Occipital lobe (tissue), 2 donors: ENCODE measurements around a stretch of chr20.

DNA sequence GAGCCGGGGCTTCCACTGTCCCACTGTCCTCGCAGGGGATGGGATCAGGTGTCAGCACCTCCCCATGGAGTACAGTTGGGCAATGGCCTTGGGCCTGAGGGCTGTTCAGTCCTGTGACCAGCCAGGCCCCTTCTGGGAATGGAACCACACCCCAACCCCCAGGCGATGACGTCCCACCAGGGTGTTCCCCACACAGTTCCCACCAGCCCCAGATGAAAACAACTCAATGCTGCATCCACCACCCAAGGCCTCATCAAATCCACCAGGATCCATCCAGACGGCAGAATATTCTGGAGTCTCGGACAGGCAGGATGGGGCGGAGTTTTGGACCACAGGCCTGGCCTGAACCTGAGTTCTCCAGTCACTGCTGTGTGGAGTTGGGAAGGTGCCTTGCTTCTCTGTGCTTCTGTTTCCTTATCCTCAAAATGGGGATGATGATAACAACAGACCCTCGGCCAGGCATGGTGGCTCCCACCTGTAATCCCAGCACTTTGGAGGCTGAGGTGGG, 62.1 kb downstream of the UBE2V1 start:
- RAMPAGE, long total RNA: no peak

DNA sequence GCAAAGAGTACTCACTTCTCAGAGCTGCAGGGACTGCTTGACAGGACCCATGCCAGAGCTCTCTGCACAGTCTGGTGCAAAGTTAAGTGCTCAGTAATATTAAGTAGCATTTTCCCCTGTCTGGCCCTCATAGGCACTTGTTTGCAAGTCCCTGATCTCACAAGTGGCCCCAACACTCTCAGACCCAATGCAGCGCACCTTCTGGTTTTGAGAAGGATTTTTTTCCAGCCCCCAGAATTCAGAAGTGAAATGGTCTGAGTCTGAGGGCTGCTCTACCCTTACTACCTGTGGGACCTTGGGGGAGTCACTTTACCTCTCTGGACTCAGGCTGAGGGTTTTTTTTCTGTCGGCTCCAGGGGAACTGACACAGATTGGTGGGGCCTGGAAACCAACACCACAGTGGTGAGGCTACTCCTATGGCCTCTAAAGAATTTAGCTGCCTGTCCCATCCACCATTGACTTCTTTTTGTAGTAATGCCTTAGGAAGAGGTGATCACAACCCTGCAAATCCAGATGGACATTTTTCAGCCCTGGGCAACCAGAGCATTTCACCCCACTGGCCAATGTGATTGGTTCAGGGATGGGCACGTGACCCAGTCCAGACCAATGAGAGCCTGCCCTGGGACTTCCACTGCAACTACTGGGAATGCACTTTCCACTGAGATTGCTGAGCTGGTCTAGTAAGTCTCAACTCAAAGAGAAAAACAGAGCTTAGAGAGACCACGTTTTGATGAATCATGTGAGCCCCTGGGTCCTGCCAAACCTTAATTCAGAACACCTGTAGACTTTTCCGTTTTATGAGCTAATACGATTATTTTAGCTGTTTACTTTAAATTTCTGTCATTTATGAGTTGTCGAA, 8.7 kb upstream of the UBE2V1 start:
- RAMPAGE, long total RNA: no peak

DNA sequence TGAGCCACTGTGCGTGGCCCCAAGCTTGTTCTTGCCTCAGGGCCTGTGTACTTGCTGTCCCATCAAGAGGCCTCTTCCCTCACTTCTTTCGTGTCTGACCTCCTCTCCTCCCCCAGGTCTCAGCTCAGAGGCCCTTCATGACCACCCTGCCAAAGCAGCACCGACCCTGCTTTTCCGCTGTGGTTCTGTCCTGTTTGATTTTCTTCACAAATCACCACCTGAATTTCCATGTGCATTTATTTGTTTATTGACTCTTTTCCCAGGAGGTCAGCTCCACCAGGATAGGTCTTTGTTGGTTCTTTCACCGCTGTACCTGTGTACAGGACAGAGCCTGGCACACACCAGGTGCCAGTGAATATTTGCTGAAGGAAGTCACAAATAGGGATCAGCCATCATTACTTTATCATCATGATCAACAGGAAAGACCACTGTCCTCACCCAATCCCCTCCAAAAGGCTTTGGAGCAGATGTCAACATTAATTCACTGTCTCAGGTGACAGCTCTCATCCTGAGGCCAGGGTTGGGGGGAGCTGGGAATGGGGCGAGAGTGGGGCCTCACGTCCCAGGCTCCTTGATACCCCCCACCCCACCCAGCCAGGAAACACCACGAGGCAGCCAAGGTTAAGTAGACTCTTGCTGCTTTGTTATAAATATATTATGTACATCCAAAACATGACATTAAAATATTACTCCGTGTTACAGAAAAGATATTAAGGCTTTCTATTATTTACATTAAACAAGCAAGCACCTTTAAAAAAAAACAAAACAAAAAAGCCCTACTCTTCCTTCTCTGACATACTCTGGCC, 10.8 kb upstream of the UBE2V1 start:
- RAMPAGE, long total RNA: no peak

GRCh38 chr20:50188784-50189562, 1.7 kb upstream of the CEBPB start:
- RAMPAGE, long total RNA: no peak

- RAMPAGE, long total RNA: no peak
Observed at GRCh38 chr20:50321241-50321779, 130.7 kb downstream of the CEBPB start.

- RAMPAGE, long total RNA: no peak
Observed at GRCh38 chr20:50331563-50332414, 141.2 kb downstream of the CEBPB start.

- RAMPAGE, long total RNA: no peak
Observed at GRCh38 chr20:50430606-50431132, 79.5 kb upstream of the PTPN1 start.

- RAMPAGE, long total RNA: no peak
Observed at GRCh38 chr20:50438988-50439438, 71.2 kb upstream of the PTPN1 start.

GRCh38 chr20:50450880-50452069, 58.9 kb upstream of the PTPN1 start:
- RAMPAGE, long total RNA: no peak

- RAMPAGE, long total RNA: no peak
Observed at GRCh38 chr20:50523614-50524203, 13.5 kb downstream of the PTPN1 start.

DNA sequence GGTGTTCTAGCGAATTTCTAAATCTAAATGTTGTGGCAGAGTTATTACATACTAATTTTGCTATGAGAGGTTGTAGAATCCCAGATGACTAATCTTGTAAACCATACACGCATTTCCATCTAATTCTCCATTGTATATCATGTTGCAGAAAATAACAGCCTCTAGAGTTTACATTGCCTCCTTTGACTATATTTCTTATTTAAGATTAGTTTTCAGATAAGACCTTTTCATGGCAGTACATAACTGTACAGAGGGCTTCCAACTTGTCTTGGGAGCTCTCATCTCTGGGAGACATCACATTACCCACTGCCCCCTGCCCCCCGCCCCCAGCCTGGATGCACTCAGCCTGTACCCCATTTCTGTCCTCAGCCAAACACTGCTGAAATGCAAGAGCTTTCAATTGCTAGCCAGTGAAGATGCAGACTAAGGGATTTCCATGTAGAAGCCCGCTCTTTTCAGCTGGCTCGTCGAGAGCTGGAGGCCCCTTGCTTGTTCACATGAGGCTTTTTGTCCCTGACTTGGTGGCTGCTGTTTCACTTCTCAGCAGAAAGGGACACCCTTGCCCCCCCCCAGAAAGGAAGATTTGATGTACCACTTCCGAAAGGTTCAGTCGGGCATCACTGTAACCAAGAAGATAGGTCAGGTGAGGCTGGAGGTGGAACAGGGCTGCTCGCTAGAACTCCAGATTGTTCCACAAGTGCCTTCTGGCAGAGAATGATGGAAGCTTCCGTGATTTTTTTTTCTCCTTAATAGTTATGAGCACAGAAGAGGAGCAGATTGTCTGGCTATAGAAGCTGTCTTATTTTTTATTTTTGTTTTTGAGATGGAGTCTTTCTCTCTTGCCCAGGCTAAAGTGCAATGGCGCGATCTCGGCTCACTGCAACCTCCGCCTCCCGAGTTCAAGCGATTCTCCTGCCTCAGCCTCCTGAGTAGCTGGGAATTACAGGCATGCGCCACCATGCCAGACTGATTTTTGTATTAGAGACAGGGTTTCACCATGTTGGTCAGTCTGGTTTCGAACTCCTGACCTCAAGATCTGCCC, 23.3 kb downstream of the PTPN1 start:
- RAMPAGE, long total RNA: no peak

DNA sequence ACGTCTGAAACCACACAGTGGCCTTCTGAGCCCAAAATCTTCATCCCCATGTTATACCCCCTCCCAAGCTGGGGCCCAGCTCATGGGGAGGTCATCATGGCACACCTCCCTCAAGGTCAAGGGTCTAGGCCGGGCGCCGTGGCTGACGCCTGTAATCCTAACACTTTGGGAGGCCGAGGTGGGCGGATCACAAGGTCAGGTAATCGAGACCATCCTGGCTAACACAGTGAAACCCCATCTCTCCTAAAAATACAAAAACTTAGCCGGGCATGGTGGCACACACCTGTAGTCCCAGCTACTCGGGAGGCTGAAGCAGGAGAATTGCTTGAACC, 74.6 kb downstream of the RIPOR3 start:
- RAMPAGE, long total RNA: no peak

- RAMPAGE, long total RNA: no peak
Observed at GRCh38 chr20:50635525-50636383, 55.6 kb downstream of the RIPOR3 start.

GRCh38 chr20:50660228-50660878, 31.0 kb downstream of the RIPOR3 start:
- RAMPAGE, long total RNA: no peak

GRCh38 chr20:50662940-50663591, 28.3 kb downstream of the RIPOR3 start:
- RAMPAGE, long total RNA: no peak

DNA sequence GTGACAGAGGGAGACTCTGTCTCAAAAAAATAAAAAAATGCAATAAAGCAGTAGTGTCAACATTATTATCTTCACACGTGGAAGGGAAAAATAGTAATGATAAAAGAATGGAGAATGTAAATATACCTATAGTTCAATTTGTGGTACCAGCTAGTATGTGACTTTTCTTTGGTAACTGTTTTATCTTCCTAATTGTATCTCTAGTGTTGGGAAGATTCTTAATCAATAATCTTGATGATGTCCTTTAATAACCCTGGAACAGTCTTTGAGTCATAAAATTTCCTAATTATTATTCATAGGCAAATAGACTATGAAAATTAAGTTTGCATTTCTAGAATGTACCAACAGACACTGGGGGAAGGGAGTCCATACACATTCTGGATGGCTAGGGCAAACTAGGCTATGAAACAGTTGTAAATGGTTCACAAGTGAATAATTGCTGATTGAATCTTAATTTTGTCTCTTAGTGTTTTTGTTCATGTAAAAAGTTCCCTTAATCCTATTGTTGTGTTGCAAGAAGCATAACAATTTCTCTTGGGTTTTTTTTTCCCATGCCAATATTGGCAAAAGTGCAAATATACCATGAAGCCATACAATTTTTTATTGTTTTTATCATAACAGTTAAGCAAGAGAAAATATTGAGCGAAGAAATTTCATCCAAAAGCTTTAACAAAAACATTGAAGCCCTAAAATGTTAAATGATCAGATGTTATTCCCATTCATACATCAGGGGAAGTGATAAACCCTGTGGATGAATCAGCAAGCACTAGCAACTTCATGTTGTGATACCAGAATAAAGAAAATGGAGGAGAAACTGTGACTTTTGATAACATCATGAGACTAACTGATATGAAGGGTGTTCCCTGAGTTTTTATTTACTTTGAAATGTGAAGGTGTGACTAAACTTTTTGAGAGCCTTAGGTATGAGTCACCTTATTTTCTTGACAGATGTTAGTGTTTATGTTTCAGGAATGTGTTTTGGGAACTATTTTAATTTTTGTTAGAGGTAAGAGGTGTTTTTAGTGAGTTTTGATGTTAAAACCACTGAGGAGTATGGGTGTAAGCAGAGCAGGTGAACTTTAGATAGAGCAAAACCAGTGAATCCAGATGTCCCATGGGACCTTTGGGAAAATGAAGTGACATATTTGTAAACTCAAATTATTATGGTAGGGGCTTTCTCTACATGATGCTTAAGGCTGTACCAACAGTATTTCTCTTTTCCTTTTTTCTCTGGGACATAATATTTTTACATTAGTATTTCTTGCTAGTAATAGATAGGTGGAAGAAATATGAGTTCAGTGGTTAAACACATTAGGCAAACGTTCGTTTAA, 4.2 kb downstream of the PARD6B start:
- RAMPAGE, long total RNA: no peak

- RAMPAGE, long total RNA: no peak
Observed at GRCh38 chr20:50744346-50744939, 13.1 kb downstream of the PARD6B start.

- RAMPAGE, long total RNA: start-site peak on the plus strand at chr20:50790816-50790862, 11 and 10 reads in 2 replicates
Observed at GRCh38 chr20:50789915-50791428, 4.4 kb upstream of the BCAS4 start.

- RAMPAGE, long total RNA: no peak
Observed at GRCh38 chr20:50930110-50930441, 1.2 kb downstream of the ADNP start.

GRCh38 chr20:50931550-50932321, 499 bp upstream of the ADNP start:
- RAMPAGE, long total RNA: no peak